Right lobe of liver (tissue), 4 donors: ENCODE measurements around a stretch of chr20.

DNA sequence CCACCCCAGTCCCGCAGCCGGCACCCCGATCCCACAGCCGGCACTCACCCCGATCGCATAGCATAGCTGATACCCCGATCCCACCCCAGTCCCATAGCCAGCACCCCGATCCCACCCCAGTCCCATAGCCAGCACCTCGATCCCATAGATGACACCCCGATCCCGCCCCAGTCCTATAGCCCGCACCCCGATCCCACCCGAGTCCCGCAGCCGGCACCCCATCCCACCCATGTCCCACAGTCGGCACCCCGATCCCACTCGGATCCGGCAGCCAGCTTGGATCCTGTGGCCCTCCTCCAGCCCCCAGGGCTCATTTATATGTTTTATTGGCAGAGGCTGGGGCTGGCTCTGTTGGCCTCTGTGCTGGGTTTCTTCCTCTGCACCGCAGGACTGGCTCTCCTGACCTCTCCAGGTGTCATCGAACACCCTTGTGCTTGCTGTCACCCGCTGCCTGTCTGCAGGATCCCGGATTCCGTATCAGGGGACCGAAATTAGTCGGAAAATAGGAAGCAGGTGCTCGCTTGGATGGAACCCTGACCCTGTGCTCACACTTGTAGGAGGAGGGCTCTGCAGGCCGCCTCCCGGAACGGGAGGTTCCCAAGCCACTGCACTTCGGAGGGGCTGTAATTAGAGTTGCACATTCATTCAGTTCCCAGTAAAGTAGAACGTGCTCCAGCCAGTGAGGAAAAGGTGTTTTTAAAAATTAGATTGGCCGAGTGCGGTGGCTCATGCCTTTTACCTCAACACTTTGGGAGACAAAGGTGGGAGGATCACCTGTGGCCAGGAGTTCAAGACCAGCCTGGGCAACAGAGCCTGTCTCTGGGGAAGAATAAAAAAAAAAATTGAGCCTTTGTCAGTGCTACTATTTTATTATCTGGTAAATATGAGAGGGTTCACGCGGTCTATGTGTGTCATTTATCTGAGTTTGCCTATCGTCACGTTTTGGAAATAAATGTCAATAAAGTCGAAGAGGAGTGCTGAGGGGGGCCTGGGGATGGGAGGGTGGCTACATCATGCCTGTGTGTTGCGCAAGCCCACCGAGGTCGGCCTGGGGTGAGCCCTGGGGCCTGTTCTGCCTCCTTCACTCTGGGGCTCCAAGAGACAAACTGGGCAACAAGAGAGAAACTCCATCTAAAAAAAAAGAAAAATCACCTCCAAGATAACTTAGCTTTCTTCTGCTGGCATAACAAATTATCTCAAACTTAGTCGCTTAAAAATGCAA, 1.4 kb upstream of the GMEB2 start:
- PRO-cap, 4 experiments: peak in 4 of 4 experiments; most common plus-strand start position 608 of the sequence (in 1); most common minus-strand start position 541 of the sequence (in 2)
- RAMPAGE, long total RNA, 2 experiments: no peak in any of the 2 experiments

DNA sequence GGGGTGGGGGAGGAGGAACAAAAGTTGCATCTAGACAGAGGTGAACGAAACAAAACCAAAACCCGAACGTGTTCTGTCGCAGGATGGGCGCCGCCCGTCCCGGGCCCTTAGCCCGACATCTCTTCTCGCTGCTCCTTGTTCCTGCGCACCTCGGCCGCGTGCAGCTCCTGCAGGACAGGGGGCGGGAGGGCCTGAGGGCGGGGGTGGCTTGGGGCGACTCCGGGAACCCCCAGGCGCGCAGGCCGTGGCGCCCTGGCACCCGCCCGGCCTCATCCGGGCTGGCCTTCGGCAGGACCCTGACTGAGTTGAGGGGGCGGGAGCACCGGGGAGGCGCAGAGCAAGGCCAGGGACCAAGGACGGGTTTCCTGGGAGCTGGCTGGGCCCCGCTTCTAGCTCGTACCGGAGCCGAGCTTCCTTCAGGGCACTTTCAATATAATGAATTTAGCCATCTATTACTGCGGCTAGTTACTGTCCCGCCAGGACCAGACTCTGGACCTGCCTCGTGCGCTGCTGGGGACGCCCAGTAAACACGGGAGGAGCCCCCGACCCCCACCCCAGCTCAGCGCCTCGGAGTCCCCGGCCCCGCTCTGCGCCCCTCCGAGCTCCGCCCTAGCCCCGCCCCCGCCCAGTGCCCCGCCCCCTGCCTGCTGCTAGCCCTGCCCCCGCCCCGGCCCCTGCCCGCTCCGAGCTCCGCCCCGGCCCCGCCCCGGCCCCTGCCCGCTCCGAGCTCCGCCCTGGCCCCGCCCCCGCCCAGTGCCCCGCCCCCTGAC, 11.8 kb downstream of the STMN3 start:
- PRO-cap, 4 experiments: peak in 4 of 4 experiments; most common plus-strand start position 76 of the sequence (in 2); most common minus-strand start position 546 of the sequence (in 4)
- RAMPAGE, long total RNA, 2 experiments: no peak in any of the 2 experiments

DNA sequence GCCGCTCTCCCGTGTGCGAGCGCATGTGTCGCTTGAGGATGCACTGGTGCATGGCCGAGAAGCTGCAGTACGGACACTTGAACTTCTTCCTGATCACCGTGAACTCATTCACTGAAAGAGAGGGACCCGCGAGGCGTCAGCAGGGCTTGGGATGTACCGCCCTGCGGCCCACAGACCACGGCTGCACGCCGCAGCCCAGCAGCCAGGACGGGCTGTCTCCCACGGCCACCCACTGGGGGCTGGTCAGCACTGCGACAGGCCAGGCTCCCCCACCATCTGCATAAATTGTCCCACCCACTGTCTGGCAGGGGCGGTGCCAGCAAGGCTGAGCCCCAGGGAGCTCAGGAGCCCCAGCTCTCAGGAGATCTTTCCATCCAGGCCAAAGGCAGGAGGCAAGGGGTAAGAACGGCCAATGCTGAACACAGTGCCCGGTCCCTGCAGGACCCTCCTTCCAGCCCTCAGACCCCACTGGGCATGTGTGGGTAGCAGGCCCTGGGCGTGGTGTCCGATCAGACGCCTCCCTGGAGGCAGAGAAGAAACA, 13.2 kb downstream of the SLC2A4RG start:
- PRO-cap, 4 experiments: peak in 1 of 4 experiments; most common plus-strand start position 379 of the sequence (in 1)
- RAMPAGE, long total RNA, 2 experiments: no peak in any of the 2 experiments

GRCh38 chr20:63774308-63774772, 34.8 kb downstream of the SLC2A4RG start:
- PRO-cap, 4 experiments: no peak in any of the 4 experiments
- RAMPAGE, long total RNA, 2 experiments: no peak in any of the 2 experiments

GRCh38 chr20:63854733-63855689, 6.3 kb upstream of the ABHD16B start:
- PRO-cap, 4 experiments: no peak in any of the 4 experiments
- RAMPAGE, long total RNA, 2 experiments: no peak in any of the 2 experiments

GRCh38 chr20:63897807-63898466, 3.0 kb downstream of the DNAJC5 start:
- PRO-cap, 4 experiments: no peak in any of the 4 experiments
- RAMPAGE, long total RNA, 2 experiments: no peak in any of the 2 experiments

GRCh38 chr20:63913852-63914113, 18.9 kb downstream of the DNAJC5 start:
- PRO-cap, 4 experiments: peak in 1 of 4 experiments; most common plus-strand start chr20:63913938 (in 1)
- RAMPAGE, long total RNA, 2 experiments: no peak in any of the 2 experiments

- PRO-cap, 4 experiments: peak in 4 of 4 experiments; most common plus-strand start chr20:63979070 (in 4); most common minus-strand start chr20:63978869 (in 2)
- RAMPAGE, long total RNA, 2 experiments: no peak in any of the 2 experiments
Observed at GRCh38 chr20:63978332-63979359, 796 bp downstream of the SAMD10 start.

- PRO-cap, 4 experiments: no peak in any of the 4 experiments
- RAMPAGE, long total RNA, 2 experiments: no peak in any of the 2 experiments
Observed at GRCh38 chr20:64048443-64049055, 890 bp downstream of the SOX18 start.

GRCh38 chr20:64069750-64070176, 6.8 kb downstream of the TCEA2 start:
- PRO-cap, 4 experiments: no peak in any of the 4 experiments
- RAMPAGE, long total RNA, 2 experiments: no peak in any of the 2 experiments

DNA sequence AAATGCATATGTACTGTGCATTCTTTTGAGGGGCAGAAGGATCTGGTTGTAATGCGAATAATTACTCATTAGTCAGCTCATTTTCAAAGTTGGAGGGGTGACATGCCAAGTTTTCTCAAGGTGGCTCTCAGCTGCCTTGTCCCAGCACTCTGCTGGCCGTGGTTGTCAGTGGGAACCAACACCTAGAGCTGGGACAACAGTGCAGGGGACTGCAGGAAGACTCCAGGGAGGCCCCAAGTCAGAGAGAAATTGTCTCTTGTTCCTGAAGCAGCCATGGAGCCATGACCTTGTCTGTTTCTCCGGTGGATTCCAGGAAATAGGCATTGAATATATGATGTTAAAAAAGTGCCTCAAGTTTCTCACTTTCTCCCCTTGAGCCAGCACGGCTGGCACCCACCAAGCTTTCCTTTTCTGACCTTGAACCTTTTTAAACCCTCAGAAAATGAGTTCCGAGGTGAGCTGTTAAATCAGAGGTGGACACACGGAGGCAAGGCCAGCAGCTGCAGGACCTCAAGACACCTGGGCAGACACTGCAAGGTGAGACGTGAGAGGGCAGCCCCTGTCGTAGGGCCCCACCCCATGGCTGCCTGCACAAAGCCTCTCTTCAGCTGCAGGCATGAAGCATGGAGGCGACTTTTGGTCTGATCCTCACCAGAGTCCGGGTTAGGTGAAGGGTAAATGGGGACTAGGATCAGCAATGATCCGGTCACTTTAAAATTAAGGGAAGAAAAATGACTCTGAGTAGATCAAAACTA, 25.5 kb downstream of the MYT1 start:
- PRO-cap, 4 experiments: no peak in any of the 4 experiments
- RAMPAGE, long total RNA, 2 experiments: no peak in any of the 2 experiments

DNA sequence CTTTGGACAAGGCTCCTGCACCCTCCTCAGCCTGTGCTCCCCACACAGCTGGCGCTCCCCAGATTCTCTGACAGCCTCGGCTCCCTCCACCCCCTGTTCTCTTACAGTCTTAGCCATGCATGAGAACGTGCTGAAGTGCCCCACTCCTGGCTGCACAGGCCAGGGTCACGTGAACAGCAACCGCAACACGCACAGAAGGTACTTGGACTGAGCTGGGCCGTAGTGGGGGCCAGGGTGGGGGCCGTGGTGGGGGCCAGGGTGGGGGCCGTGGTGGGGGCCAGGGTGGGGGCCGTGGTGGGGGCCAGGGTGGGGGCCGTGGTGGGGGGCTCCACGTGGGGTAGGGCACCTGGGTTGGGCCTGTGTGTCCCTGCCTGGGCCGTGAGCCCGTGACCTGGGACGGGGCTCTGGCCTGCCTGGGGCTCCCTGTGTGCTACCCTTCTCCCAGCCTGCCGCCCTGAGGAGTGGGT, 43.6 kb upstream of the PCMTD2 start:
- PRO-cap, 4 experiments: no peak in any of the 4 experiments
- RAMPAGE, long total RNA, 2 experiments: no peak in any of the 2 experiments

DNA sequence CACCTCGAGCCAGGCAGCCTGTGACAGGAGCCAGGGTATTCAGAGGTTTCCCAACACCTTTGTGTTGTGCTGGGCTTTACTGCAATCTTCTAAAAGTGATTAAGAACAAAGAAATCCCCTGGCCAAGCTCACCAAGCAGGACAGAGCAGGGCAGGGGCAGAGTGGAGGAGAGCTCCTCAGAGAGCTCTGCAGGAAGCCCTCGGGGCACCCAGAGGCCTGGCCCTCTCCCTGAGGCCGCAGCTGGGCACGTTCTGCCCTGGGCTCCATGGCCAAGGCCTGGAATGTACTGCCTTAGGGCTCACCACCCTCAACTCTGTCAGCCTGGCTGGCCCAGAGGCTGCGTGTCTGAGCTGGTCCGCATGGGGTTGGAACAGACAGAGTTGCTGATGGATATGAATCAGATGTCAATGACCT, 33.4 kb upstream of the PCMTD2 start:
- PRO-cap, 4 experiments: peak in 3 of 4 experiments; most common plus-strand start position 138 of the sequence (in 1); most common minus-strand start position 315 of the sequence (in 3)
- RAMPAGE, long total RNA, 2 experiments: no peak in any of the 2 experiments

GRCh38 chr20:64223507-64223908, 32.0 kb upstream of the PCMTD2 start:
- PRO-cap, 4 experiments: no peak in any of the 4 experiments
- RAMPAGE, long total RNA, 2 experiments: no peak in any of the 2 experiments

- PRO-cap, 4 experiments: peak in 1 of 4 experiments; most common plus-strand start chr20:64233066 (in 1); most common minus-strand start chr20:64233000 (in 1)
- RAMPAGE, long total RNA, 2 experiments: no peak in any of the 2 experiments
Observed at GRCh38 chr20:64232878-64233125, 22.7 kb upstream of the PCMTD2 start.